Neutrophil (primary cell): ENCODE measurements around the gene PTGR1.

GRCh38 chr9:111414355-111414713 is 69.8 kb downstream of the ECPAS start:
- PRO-cap, result no peak

GRCh38 chr9:111597904-111598603 is 1.4 kb downstream of the PTGR1 start:
- PRO-cap, result no peak

DNA sequence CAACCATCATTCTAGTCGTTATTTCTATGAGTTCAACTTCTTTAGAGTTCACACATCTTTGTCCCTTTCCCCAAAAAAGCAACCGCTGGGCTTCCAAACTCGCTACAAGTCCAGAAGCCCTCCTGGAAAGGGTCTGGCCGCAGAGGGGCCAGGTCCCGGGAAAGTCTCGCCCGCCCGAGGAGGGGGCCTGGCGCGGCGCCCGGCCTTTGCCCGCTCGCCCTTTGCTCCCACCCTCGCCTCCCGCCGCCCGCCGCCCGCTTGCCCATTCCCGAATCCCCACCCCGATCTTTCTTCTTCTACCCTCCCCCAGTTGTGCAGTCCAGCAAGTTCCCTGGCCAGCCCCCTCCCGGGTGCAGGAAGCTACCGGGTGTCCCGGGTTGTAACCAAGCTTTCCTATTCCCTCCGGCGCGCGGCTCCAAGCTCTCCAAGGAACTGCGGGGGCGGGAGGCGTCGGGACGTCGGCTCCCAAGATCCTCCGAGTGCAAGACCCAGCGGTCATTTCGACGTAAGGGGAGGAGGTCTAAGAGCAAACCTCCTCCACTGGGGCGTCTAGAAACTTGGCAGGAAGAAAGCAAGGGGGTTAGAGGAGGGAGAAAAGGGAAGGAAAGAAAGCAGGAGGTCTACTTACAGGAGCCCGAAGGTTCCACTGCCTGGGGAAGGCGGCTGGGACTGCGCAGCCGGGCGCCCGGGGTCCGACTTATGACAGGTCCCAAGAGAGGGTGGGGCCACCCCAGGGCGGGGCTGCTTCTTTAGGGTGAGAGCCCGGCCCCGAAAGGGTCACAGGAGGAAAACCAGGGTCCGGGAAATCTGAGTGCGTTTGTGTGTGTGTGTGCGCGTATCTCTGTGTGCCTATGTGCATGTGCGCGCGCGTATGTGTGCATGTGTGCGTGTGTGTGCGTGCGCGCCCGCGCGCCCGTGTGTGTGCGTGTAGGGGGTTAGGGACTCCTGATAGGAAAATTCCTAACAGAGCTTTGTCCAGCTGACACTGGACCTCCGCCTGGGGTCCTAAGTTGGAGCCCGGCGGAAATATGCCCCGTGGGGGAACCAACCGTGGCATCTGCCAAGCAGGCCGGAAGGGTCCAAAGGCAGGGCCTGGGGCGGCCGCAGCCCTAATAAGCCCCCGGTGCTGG is at the start of gene PTGR1:
Gene PTGR1 (minus strand): TSS at position 673 of the 1,130 bp plus-strand sequence.
- PRO-cap, result no peak

DNA sequence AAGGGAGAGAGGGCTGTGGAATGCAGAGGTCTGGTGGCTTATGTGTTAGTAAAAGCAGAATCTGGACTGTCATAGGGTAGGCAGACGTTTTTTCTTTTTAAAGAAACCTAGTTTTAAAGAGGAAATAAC is 1.2 kb downstream of the GNG10 start:
- PRO-cap, result no peak

- PRO-cap, result unidirectional peak, minus-strand start at chr9:111896998
Observed at GRCh38 chr9:111896914-111897341, 314 bp downstream of the UGCG start.

- PRO-cap, result no peak
Observed at GRCh38 chr9:112078209-112078807, 96.8 kb downstream of the SUSD1 start.

- PRO-cap, result no peak
Observed at GRCh38 chr9:112219960-112220841, 45.1 kb upstream of the SUSD1 start.

- PRO-cap, result no peak
Observed at GRCh38 chr9:112377212-112377505, 2.7 kb upstream of the HSDL2 start.

- PRO-cap, result no peak
Observed at GRCh38 chr9:112573834-112574856, 87.5 kb downstream of the KIAA1958 start.

DNA sequence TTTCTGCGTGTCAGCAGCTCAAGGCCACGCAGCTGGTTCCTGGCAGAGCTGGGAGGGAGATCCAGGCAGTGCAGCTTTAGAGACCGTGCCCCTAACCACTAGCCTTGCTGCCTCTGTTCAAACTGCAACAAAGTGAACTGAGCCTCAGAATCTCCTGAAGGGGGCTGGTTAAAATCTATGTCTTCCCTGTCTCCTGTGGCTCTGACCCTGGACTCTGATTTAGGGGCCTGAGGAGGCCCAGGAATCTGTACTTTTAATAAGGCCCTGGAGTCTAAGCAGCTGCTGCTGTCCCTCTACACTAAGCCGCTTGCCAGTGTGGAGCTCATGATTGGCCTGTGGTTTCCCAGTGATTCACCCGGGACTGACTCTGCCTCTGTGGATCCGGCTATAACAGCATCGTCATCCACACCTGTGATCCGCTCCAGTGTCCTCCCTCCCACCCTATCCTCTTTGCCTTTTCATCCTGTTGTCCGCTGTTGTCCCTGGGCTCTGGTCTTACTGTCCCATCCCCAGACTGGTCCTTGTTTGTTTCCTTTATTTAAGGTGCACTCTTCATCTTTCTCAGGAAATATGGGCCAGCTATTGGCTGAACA is 3.6 kb downstream of the SLC31A2 start:
- PRO-cap, result no peak

DNA sequence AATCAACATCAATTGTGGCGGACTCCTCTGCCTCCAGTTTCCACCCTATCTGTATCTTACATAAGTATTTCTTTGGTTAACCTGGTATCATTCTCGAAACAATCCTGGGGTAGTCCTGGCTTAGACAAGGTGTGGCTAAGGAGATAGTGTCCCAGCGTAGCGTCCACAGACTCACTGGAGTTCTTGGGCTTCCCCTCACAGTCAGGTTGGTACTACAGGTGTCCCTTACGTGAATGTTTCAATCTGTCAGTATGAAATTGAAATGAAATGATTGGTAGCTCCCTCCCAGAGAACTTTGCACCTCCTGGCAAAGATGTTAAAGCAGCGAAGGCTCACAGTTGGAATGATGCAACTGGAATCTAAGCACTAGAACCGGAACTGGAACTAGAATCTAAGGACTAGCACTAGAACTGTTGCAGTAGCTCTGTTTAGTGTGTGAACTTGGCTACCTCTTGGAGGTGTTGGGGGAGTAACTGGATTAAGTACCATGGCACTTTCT is 1.1 kb downstream of the SLC31A1 start:
- PRO-cap, result no peak

- PRO-cap, result no peak
Observed at GRCh38 chr9:113395252-113395630, 5.8 kb downstream of the ALAD start.

GRCh38 chr9:113542059-113542465 is 78.5 kb downstream of the RGS3 start:
- PRO-cap, result no peak

- PRO-cap, result no peak
Observed at GRCh38 chr9:113573393-113573842, 109.9 kb downstream of the RGS3 start.

DNA sequence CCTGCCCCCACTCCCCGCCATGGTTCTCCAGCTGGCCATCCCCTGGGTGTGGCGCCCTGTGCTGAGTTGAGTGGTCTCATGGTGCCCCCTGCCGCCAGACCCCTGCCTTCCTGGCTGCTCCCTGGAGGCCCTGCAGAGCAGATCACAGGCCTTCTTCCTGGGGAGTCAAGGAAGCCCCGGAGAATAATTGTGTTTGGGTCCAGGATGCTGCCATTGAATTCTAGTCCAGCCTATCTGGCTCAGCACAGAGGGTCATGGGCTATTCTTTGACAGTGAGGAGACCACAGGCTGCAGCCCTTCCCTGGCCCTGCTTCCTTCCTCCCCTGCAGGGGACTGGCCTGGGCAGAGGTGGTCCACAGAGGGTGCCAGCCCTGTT is 124.3 kb downstream of the RGS3 start:
- PRO-cap, result no peak

GRCh38 chr9:113588820-113589864 is 125.6 kb downstream of the RGS3 start:
- PRO-cap, result no peak

GRCh38 chr9:113591423-113592179 is 128.1 kb downstream of the RGS3 start:
- PRO-cap, result no peak

DNA sequence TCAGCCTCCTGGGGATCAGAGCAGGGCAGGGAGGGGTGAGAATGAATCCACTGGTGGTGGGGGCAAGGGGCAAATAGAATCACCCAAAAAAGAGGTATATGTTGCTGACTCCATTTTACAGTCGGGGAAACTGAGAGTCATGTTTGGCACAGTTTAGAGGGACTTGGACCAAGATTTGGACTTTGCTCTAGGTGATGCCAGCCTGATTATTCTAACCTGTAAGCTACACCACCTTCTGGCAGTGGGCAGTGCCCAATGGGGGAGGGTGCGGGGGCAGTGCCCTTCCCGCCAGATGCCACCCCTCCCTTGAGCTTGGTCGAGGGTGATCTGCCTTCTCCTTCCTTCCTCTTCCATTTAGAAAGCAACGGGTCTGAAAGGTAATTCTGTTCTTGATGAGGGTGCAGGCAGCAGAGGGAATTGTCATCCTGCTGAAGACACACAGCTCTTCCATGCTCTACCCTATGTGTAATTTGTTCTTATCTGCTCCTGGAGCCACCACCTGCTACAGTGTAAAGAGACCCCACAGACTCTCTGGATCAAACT is 156.0 kb downstream of the RGS3 start:
- PRO-cap, result no peak

DNA sequence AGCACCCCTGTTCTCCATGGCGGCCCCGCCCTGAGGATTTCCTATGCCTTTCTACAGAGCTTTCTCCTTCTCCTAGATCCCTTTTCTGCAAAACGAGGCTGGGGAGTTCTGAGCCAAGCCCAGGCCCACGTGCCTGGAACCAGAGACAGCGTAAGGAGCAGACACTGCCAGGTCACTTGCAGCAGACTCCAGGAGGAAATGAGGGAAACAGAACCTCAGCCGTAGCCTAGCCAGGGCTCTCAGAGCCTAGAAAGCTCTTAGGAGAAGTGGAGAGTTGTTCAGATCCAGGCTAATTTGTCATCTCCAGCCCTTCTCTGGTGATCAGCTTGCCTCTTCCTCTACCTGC is 163.3 kb downstream of the RGS3 start:
- PRO-cap, result no peak

GRCh38 chr9:113876636-113877106 is 562 bp downstream of the ZNF618 start:
- PRO-cap, result no peak